Vein endothelial cell (primary cell): ENCODE measurements around the gene H3C15.

DNA sequence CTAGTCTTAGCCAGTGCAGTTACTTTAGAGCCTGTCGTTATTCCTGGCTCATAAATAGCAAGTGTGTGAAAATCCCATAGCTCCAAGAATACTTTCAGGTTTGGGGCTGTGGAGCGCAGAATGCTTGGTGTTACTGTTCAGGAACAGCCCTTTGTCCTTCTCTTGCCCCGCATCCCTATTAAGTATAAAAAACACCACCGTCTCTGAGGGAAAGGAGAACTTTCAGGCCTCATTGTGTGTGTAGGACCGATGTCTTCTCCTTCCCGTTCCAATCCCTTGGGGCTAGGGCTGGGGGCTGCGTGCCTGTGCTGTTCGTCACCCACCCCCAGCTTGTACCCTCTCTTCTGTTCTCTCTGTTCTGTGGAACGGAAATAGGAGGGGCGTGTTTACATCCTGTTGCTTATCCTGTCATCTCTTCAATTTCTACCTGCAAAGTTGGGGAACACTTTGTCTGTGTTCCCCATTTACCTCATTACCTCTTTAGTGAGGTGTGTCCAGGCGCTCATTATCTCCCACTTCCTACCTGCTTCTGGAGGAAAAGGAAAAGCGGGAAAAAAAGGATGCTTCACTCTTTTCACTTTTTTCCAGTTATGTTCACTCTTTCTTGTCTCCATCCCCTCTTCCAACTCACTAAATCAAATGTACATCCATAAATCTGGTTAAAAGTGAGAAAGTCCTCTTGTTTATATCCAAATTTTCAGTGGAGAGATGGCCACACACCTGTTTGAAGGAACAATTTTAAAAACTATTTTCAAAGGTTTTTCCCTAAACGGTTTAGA, 812 bp upstream of the TXNIP start:
- CAGE, long polyA plus RNA: no peak

DNA sequence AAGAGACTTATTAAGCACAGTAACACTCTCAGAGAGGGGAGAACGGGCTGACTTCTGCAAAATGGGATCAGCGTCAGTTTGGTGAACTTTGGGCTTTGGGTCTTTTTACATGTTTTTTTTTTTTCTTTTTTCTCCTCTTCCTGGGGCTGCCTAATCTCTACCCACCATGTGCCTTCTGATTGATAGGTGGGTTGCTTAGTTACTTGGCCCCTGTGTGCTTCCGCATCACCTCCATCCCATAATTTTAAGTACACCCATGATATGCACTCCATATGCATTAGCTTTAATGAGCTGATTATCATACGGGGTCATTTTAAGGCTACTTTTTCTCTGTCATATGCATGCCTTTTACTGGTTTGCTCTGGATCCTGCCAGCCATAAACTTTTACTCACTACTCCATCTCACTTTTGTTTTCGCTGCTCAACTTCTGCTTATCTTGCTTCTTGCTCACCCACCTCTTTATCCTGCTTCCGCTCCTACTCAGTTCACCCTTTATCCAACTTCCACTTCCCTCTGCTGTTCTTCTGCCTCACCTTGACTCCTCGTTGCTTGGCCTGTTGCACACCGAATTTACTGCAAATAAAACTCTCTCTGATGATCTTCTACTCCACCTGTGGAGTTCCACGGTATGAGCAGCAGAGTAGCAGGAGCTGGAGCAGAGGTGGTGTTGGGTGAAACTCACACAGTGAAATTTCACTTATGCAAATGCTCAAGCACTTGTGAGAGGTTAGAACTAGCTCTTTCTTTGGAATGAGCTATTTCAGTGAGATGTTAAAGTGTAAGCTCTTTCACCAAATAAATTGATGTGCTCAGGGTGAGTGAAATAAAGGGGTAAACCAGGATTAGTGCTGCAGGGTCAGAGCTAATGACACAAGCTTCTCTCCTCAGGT, 3.5 kb upstream of the NBPF12 start:
- CAGE, long polyA plus RNA: no peak

DNA sequence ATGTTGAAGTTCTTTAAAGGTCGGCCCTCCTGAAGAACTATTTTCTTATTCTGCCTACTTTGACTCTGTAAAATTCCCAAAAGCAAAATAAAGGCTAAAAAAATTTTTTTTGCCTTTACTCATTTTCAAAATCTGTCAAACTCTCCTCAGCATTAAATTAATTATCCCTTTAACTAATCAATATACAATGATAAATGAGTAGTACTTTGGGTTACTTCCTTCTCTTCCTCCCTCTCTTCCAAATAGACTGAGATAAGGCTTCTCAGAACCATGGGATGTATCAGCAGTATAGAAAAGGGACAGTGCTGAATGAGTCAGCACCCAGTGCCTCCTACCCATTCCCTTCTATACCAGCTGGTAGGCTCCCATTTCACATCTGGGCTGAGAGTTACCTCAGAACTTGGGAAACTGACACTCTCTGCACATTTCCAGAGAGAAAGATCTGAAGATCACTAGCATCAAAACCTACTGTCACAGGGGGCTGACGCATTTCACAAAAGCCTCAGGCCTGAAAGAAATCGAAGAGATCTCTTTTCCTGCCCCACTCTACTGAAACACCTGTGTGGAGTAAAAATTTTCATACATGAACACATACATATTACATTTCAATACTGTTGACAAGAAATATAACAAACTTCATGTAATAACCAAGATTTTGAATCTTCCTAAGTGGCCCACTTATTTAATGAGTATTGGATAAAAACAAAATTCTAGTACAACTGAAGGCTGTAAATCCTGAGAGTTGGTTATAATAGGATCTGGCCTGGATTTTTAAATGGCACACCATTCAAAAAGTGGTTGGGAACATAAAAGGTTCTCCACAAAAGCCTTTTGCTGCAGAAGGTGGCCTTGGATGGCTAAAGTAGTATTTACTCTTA, 15.1 kb downstream of the PRKAB2 start:
- CAGE, long polyA plus RNA: no peak

GRCh38 chr1:147504532-147505418, 36.5 kb upstream of the BCL9 start:
- CAGE, long polyA plus RNA: no peak

- CAGE, long polyA plus RNA: no peak
Measured at GRCh38 chr1:147640764-147641224, 29.5 kb downstream of the ACP6 start.

GRCh38 chr1:147700024-147700347, 29.7 kb upstream of the ACP6 start:
- CAGE, long polyA plus RNA: no peak

- CAGE, long polyA plus RNA: no peak
Measured at GRCh38 chr1:147757679-147758311, 2.6 kb downstream of the GJA5 start.

DNA sequence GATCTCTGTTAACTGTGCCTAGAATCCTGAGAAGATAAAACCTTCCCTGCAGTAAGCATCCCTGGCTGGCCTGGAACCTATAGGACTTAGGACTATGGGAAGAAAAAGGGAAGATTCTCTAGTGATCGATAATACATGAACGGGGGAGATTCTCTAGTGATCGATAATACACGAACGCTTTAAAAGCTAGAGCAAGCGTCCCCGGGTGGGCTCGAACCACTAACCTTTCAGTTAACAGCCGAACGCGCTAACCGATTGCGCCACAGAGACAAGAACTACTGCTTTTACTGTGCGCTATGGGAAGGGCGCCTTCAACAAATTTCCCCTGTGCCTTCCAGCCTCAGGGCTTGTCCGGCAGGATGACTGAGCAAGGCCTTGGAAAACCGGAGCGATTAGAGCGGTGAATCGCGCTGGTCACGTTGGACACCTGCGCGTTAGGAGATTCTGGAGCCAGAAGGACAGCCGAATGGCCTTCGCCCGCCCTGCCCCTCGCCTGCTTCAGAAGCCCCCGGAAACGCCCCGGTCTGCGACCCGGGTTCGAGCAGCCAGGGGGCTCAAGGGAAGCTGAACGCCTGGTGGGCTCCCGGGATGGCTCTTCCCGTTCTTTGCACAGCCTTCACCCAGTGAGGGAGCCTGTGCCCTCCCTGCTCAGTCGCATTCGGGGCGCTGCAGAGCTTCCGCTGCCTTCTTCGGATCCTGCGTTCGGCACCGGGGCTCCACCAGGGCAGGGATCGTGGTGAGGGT, 103.6 kb downstream of the NBPF11 start:
- CAGE, long polyA plus RNA: no peak

GRCh38 chr1:148361271-148362031, 121.7 kb downstream of the PPIAL4G start:
- CAGE, long polyA plus RNA: no peak

DNA sequence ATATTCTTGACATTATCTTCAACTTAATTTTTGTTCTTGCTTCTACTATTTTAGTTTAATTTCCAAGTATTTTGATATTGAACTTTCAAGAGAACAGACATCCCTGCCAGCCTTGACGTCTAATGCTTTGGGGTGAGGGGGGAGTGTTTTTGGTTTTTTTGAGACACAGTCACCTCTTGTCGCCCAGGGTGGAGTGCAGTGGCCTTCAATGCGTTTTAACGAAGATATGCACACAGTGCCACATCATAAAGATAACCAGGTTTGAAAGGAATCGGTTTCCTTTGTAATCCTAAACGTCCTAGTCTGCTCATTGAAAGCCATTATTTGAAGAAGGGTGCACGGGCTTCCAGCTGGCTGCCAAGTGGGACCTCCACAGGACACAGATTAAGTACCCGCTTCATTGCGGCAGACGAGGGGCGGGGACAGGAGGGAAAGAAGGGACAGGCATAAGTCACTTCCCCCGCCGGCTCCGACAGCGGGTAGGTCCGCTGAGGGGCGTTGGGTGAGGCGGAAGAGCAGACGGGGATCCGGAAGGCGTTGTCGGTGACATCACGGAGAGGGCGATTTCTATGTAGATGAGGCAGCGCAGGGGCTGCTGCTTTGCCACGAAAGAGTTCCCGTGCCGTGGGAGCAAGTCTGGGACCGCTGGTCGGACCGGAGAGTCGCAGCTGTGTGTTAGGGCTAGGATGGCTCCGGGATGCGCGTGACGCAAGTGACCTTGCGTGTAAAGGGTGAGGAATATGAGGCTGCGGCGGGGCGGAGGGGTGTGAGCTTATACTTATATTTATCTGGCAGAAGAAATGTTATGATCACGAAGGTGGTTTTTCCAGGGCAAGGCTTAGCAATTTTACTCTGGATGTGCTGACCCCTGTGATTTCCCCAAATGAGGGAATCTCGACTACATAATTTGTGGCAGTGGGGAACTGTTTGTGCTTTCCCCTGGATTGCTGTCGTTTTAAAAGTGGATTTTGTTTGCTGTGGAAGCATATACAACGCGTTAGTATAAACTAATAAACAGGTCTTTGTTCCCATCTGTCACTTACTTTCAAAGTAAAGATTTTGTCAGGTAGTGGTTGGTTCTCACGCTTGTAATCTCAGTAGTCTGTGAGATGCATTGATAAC, 80.8 kb downstream of the PPIAL4G start:
- CAGE, long polyA plus RNA: no peak

- CAGE, long polyA plus RNA: no peak
Measured at GRCh38 chr1:148900847-148901483, 56.7 kb downstream of the PDE4DIP start.

DNA sequence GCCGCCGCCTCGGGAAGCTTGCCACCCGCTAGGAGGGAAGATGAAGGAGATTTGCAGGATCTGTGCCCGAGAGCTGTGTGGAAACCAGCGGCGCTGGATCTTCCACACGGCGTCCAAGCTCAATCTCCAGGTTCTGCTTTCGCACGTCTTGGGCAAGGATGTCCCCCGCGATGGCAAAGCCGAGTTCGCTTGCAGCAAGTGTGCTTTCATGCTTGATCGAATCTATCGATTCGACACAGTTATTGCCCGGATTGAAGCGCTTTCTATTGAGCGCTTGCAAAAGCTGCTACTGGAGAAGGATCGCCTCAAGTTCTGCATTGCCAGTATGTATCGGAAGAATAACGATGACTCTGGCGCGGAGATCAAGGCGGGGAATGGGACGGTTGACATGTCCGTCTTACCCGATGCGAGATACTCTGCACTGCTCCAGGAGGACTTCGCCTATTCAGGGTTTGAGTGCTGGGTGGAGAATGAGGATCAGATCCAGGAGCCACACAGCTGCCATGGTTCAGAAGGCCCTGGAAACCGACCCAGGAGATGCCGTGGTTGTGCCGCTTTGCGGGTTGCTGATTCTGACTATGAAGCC, 108.6 kb downstream of the PDE4DIP start:
- CAGE, long polyA plus RNA: no peak

DNA sequence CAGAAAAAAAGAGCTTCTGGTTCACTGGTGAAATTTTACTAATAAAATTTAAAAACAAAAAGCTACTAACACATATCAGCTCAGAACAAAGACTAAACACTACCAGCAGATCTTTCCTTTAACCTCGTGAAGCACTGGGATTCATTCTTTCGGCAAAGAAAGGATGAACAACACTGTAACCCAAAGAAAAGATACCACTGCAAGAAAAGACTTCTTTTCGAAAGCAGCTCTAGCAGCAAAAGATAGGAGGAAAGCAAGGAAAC, 1.1 kb downstream of the NBPF9 start:
- CAGE, long polyA plus RNA: no peak

DNA sequence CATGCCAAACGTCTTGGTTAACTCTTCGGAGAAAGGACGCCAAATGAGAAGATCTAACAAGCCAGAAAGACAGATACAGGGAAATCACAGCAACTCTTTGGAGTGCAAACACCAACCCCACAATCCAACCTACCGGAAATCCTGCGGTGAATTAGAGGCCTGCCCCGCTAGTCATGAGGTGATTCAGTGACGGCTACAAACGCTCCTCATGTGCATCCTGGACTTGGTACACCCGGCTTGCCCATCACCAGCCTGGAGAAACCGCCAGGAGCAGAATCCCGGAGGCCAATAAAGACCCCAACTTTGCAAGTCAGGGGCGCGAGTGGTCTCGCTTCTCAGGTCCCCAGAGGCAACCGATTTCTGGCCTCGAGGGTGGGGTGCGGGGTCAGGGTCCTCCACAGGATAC, 752 bp downstream of the NBPF9 start:
- CAGE, long polyA plus RNA: no peak

- CAGE, long polyA plus RNA: no peak
Measured at GRCh38 chr1:149128619-149128865, 25.2 kb upstream of the NBPF9 start.

DNA sequence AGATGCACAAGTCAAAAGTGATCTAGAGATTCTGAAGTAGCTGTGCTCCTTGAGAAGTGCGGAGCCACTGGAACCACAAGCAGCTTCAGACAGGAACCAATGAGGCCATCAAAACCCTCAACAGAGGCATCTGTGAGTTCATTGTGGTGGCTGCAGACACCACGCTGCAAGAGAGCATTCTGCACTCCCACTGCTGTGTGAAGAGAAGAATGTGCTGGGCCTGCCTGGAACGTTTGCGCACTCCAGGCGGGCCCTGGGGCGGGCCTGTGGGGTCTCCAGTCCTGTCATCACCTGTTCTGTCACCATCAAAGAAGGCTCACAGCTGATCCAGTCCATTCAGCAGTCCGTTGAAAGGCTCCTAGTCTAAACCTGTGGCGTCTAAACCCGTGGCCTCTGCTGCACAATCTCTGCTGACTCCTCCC, 89.5 kb upstream of the FCGR1A start:
- CAGE, long polyA plus RNA: no peak

- CAGE, long polyA plus RNA: no peak
Measured at GRCh38 chr1:149712352-149712997, 70.0 kb upstream of the FCGR1A start.

DNA sequence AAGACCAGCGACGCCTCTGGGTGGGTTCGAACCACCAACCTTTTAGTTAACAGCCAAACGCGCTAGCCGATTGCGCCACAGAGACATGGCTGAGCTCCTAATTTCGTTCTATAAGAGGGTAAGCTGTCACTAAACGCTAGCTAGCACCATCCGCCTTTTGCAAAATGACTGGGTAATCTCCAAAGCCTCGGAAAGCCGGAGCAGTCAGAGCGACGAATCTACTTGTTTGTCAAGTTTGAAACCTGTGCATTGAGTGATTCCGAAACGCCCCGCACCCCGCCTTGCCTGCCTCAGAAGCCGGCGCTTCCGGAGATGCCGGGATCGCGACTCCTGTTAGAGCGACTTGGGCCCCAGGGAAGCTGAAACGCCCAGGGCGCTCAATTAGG, 42.3 kb upstream of the FCGR1A start:
- CAGE, long polyA plus RNA: no peak

- CAGE, long polyA plus RNA: no peak
Measured at GRCh38 chr1:149852273-149852776, at the start of gene H3C15. TSS of gene H3C15 (plus strand) at chr1:149852608.

DNA sequence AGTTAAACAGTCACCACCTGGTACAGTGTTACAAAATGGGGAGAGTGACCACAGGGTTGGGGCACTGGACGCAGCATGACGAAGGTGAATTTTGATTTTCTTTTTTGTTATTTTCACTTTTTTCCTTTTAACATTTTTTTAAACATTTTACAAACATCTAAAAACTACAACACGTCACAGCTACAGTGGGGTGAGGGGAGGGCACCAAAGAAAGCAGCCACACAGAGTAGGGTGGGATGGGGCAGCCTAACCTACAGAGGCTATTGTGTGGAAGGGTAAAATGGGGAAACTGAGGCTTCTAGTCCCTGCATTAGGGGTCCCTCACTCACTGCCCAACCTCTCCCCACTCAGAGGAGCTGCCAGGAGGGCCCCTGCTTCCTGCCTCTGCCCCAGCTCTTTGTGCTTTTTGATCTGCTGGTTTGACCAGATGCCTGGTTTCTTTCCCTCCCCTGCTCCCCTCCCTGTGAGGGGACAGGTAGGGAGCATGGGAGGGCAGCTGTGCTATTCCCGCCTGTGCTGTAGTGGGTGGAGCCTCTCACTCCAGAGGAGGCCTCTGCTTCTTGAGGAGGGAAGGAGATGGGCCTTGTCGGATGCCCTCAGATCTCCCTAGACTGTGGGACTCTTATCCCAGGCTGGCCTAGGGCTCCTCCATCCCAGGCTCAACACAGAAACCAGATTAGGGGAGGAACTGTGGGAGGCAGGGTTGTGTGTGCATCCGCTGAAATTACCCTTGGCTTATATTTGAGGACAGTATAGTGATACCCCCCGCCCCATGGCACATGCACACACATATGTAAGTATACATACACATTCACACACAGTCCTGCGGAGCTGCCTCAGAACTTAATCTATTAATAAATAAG, 4.4 kb downstream of the BOLA1 start:
- CAGE, long polyA plus RNA: no peak